H9 (cell line): ENCODE data around the gene BLID.

DNA sequence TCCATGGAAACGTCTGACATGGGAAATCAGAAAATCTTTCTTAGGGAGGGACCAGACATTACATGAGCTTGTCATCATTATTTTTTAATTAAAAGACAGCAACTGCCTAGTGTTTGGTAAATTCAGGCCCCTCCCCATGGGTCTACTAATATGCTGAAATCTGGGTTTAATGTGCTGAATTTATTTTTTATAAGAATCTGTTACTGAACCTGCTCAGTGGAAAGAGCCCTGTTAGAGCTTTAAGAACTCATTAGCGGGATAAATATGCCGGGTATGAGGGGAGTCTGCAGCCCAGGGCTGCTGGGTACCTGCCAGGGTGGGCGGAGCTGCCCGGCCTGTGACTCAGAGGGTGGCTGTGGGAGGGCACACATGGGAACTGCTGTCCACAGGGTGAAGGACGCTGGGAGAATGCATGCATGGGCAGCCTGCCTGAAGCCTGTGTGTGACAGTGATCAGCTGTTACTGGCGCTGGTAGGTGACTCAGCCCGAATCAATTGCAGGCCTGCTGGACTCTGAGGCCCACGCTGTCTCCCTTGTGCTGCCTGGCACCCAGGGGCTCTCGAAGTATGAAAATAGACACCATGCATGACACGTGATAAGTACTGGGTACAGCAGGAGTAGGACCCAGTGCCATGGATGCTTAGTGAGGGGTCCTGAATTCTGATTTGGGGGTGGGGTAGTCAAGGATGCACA, 36.2 kb downstream of the GRIK4 start:
- PRO-cap: no peak

DNA sequence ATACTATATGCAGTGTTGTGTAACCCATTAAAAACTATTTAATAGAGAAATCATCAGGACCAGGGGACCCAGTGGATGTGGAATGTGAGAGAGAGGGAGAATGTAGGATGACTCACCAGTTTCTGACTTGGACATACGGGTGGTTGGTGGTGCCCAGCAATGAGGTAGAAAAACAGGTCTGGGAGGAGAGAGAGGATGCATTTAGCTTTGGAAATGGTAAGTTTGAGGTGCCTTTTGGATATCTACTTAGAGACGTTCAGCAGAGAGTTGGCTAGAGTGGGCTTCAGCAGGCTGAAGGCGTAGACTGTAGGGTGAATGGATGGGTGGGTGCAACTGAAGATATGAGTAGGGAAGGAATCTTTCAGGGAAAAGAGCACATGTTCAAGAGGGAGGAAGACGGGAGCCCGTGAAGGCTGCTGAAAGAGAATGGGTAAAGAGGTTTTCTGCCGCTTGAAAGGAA, 111.8 kb upstream of the TBCEL start:
- PRO-cap: no peak

DNA sequence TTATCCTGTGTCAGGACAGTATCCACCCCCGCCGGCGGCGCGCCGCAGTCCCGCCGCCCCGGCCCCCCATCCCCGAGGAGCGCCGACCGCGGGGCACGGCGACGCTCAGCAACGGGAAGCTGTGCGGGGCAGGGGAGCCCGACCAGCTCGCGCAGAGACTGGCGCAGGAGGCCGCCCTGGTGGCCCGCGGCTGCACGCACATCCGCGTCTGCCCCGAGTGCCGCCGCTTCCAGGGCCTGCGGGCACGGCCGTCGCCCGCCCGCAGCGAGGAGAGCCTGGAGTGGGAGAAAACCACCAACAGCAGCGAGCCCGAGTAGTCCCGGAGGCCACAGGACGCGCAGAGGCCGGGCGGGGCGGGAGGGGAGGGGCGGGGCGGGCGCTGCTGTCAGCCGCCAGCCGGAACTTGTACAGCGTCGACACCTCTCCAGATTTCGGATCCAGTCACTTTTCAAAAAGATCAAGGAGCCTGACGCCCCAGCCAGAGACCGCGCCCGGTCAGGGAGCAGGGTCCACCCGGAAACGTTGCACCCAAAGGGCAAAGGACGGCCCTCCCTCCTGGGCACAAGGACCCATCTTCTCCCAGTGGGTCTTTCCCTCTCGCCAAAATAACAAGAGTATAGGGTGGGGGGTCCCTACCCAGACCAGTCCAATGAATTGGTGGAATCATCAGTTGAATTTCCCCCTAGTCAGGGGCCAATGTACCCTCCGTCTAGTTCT, 37.8 kb upstream of the TBCEL start:
- PRO-cap: no peak

DNA sequence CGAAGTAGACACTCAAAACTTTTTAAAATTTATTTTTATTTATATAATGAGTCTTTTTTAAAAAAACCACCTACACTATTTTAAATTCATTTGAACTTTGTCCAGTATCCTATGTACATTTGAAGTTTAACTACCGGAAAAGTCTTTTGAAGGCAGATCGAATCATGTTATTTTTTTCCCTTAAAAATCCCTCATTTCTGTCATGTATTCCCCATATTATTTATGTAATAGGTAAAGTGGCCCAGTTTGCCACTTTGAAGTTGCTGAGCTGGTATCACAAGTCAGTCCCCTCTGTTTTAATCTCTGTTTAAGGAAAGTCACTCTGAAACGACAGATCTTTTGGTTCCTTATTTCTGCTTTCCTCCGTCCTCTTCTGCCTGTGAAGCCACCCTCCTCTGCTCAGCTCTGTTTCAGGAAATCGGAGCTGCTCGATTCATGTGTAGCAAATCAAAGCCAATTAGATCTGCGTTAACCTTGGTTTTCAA, 810 bp upstream of the SC5D start:
- PRO-cap: bidirectional peak, plus-strand start outside the sequence, minus-strand start at position 364 of the sequence

GRCh38 chr11:121337603-121338445, 45.3 kb downstream of the SC5D start:
- PRO-cap: no peak

GRCh38 chr11:121357714-121358219, 65.2 kb downstream of the SC5D start:
- PRO-cap: no peak

- PRO-cap: no peak
Observed at GRCh38 chr11:121367323-121367931, 74.9 kb downstream of the SC5D start.

DNA sequence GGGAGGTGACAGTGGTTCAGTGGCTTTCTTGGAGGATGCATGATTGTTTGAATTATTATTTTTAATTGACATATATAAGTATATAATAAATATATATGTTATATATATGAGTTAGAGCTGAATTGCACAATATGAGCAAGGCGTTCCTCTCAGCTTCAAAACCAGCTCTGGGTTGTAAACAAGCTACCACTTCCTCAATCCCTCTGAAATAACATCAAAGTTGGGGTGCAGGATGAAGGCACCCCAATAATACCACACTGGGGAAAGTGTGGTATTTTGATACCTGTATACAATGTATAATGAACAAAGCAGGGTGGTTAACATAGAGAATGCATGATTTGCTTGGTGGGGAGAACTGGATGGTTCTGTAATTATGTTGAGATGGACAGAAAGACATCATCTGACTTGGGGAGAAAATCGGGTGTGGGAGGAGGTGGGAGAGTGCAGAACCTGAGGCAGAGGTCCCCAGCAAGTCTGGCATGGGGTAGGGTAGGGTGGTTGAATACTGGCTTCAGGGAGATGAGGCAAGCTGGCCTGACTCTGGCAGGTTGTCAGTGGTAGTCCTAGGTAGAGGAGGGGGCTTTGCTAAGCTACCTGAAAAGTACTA, 1.6 kb upstream of the SORL1 start:
- PRO-cap: no peak

- PRO-cap: no peak
Observed at GRCh38 chr11:121464155-121465167, 12.3 kb downstream of the SORL1 start.

GRCh38 chr11:121481737-121482283, 29.7 kb downstream of the SORL1 start:
- PRO-cap: no peak

GRCh38 chr11:121612475-121612990, 160.4 kb downstream of the SORL1 start:
- PRO-cap: no peak

DNA sequence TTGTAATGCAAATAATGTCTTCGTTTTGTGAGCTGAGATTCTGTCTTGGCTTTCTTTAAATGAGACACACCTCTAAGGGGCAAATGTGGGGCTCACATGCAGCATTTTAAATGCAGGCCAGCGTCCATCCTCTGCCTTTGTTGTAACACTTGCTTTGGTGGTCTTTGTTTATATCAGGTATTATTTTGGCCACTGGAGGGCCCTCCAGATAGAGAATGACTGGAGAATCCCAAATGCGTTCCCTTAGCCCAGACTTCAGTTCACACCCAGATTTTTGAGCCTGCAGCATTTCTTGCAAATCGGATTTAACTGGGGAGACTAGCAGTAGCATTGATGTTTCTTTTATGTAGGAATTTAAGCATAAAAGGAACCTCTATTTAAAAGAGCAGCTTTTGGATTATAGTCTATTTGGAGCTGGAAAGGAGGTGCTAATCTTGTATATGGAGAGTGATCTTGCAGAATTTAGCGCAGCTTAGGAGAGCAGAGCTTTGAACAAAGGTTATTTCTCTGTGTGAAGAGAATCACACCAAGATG, 200.9 kb downstream of the SORL1 start:
- PRO-cap: no peak

GRCh38 chr11:121655331-121656209, 203.5 kb downstream of the SORL1 start:
- PRO-cap: bidirectional peak, plus-strand start at chr11:121655707, minus-strand start at chr11:121655603; unidirectional peak, minus-strand start at chr11:121656086

- PRO-cap: no peak
Observed at GRCh38 chr11:121887597-121888020, 228.4 kb downstream of the BLID start.

GRCh38 chr11:121959484-121959796, 156.6 kb downstream of the BLID start:
- PRO-cap: no peak

DNA sequence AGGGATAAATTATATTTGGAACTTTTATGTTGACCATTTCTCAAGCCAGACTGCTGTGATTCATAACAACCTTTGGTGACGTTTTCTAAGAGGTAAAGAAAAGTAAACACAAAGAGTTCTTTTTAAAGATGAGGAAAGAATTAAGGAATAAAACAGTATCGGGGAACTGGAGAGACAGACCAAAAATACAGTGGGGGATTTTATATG, 69.0 kb downstream of the BLID start:
- PRO-cap: no peak

DNA sequence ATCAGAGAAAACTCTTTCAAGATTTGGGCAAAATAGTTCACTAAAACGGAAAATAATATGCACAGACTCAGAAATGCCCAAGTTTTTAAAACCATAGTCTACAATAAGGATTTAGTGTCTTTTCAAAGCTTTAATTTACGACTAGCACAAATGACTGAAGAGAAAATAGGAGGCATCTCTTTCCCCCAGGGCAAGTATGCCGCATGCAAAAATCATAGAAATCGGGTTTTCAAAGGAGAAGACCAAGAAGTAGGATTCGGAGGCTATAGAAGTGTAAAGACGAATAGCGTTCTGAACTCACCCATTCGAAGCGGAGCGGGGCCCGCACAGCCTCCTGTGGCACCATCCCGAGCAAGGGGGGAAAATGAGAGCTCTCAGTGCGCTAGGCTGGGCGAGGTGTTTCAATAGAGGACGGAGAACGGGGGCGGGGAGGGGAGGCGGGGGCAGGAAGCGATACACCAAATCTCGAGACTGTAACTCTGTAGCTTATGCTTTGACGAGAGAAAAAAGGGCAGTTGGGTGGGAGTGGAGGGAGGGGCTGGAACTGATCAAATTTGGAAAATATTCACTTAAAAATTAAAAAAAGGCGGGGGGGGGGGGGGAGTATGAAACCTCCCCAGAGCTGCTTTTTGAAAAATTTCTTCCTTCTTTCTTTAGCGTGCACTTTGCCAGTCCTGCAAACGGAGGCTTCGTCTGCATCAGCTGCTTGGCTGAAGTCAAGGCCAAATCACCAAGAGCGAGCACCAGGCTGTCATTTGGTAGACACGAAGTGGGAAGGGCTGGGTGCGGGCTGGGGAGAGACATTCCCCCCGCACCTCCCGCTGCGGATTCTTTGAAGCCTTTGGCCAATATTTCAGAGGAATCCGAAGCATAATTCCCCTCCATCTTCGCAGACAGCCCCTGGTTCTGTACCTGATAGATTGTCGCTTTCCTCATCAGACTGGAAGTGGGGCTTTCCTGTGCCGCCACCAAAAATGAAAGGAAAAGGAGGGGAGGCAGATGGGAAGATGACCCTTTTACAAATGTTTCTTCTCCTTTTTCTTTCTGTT, 15.6 kb downstream of the BLID start:
- PRO-cap: unidirectional peak, minus-strand start at position 366 of the sequence

DNA sequence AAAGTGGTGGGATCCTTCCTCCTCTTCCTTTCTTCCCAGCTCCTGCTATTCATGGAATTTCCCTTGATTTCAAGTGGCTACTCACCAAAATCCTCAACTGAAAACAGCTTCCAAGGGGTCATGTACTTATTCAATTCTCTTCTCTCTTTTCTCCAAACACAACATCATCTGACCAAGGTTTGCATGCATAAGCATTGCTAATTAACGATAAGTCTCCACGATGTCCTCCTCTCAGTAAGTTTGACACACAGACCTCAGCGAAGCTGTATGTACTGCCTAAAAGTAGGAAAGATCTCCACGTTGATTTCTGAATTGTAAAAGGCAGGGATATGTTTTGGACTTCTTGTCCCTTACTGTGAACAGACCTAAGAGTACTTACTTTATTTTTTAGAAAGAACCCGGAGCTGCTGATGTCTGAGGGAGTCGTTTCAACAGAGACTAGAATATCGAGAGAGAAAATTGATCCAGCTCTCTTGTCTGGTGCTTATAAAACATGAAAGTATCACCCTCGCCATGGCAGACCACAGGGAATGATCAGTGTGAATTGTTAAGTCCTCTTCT, at the start of gene BLID:
Gene BLID (minus strand): TSS at position 168 of the 561 bp plus-strand sequence.
- PRO-cap: no peak

DNA sequence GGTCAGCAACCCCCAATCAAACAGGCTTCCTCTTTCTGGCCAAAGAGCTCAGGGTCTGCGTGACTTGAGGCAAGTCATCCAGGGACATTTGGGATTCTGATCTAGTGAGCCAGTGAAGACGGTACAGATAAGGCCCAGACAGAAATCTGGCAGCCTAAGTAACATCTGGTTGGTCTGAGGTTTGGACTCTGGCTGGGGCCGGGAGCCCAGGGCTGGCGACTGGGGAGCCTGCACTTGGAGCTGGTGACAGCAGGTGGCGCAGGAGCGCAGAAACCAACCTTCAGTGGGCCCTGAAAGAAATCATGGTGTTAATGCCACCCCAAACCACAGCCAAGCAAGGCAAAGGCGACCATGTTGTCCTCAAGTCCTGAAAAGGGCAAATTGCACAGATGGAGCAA, 99.3 kb upstream of the BLID start:
- PRO-cap: no peak

- PRO-cap: no peak
Observed at GRCh38 chr11:122363287-122363628, 247.2 kb upstream of the BLID start.